ENCODE measurements around the genes KRT33B, KRT15, KRT9 and DNAJC7.

DNA sequence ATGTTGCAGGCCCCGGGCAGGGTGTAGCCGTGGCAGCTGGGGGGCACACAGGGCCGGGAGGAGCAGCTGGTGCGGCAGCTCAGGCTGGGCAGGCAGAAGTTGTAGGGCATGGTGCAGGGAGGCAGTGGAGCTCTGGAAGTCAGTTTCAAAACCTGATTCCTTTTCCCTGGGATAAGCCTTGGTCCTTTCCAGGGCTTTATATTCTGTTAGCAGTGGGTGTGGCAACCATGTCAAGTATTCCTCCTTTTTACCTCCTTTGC, at the start of gene KRT33B:
Gene KRT33B (minus strand): TSS at position 173 of the 260 bp plus-strand sequence.
- CAGE, long polyA plus RNA = no peak
- RRBS = no CpG with 5 or more reads among the region's 4 CpGs

DNA sequence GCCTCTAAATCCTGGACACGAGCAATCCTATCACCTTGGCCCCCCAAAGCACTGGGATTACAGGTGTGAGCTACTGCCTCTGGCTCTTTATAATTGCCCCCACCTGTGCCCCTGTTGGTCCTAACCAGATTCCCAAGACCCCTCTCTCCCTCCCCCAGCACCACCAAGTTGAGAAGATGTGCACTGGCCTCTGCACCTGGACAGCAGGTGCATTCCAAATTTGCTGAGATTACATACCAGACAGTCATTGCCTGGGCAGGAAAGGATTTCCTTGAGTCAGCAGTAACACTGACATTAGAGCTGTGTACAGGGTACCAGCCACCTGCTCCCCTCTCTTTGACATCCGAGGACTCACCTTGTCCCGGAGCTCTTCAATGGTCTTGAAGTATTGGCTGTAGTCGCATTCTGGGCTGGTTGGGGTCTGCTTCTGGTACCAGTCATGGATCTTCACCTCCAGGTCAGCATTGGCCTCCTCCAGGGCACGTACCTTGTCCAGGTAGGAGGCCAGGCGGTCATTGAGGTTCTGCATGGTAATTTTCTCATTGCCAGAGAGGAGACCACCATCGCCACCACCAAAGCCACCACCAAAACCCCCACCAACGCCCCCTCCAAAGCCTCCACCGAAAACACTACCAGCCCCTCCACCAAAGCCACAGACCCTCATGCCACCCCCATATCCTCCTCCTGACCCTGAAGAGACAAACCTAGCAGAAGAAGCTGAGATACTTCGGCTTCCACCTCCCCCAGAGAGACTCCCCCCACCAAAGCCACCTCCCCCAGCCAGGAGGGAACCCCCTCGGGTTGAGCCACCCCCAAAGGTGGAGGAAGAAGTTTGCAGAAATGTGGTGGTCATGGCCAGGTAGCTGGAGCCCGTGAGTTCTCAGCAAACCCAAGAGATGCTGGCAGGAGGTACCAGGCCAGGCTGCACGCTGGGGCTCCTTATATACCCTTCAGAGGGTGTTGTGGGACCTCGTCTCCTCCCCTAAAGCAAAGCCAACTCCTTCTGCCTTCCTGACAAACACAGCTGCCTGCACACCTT, at the start of gene KRT15:
Gene KRT15 (minus strand): TSS at position 916 of the 1,039 bp plus-strand sequence.
- CAGE, long polyA plus RNA = no peak
- RRBS = no CpG with 5 or more reads among the region's 14 CpGs

- CAGE, long polyA plus RNA = no peak
- RRBS = no CpG with 5 or more reads among the region's 6 CpGs
Measured at GRCh38 chr17:41522782-41523395, 4.2 kb upstream of the KRT15 start.

- CAGE, long polyA plus RNA = no peak
- RRBS = no CpG with 5 or more reads among the region's 11 CpGs
Measured at GRCh38 chr17:41571903-41572160, at the start of gene KRT9. TSS of gene KRT9 (minus strand) at chr17:41572059.

GRCh38 chr17:41615369-41615883, 2.9 kb upstream of the KRT16 start:
- CAGE, long polyA plus RNA = no peak
- RRBS = no CpG with 5 or more reads among the region's 8 CpGs

GRCh38 chr17:41647785-41648484, 23.6 kb upstream of the KRT17 start:
- CAGE, long polyA plus RNA = no peak
- RRBS = 57% methylated on average over 2 of the region's 28 CpGs

GRCh38 chr17:41648485-41649088, 24.2 kb upstream of the KRT17 start:
- CAGE, long polyA plus RNA = no peak
- RRBS = no CpG with 5 or more reads among the region's 33 CpGs

- CAGE, long polyA plus RNA = no peak
- RRBS = no CpG with 5 or more reads among the region's 6 CpGs
Measured at GRCh38 chr17:41663617-41663980, 25.1 kb upstream of the EIF1 start.

GRCh38 chr17:41691640-41691943, 2.9 kb downstream of the EIF1 start:
- CAGE, long polyA plus RNA = no peak
- RRBS = no CpG with 5 or more reads among the region's 6 CpGs

DNA sequence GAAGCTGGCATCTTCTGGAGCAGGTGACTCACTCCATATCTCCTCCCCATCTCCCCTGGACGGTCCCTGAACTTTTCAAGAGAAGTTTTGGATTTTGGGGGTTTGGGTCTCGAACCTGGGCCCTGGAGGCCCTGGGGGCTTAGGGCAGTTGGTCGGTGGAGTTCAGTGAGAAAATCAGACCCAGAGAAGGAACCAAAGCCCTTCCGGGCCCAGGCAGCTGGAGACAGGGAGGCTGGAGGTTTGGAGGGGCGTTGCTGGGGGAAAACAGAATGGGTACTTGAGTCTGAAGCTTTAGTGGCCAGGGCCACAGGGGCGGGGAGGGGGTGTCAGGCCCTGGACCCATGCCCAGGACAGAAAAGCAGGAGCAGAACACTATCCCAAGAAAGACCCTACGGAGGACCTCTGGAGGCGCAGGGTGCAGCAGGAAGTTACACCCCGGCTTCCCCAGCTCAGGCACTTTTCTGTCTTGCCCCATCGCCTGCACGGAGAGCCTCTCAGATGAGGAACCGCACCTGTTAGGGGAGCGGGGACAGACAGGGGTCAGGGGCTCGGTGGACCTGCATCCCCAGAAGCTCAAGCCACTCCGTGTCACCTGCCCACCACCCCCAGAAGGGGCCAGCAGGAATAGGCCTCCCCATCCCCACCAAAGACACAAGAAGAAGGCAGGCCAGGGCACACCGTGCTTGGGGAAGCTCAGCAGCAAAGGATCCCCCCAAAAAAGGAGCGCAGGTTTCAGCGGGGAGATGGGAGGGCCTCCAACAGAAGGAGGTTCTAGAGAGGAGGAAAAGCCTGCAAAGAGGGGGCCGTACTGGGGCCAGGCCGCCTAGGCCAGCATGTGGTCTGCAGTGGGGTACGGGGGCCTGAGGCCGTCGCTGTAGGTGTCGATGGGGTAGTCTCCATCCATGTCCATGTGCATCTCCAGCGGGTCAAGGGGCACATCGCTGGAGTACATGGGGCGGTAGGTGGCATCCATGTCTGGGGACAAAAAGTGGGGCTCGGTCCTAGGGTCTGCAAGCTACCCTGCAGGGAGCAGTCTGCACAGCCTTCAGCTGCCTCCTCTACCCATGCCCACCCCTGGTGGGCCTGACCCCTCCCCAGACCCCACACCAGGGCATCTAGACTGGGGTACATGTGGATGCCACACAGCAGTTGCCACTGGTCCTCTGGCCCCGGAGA, 20.9 kb upstream of the HAP1 start:
- CAGE, long polyA plus RNA = no peak
- RRBS = 89% methylated on average over 1 of the region's 29 CpGs

DNA sequence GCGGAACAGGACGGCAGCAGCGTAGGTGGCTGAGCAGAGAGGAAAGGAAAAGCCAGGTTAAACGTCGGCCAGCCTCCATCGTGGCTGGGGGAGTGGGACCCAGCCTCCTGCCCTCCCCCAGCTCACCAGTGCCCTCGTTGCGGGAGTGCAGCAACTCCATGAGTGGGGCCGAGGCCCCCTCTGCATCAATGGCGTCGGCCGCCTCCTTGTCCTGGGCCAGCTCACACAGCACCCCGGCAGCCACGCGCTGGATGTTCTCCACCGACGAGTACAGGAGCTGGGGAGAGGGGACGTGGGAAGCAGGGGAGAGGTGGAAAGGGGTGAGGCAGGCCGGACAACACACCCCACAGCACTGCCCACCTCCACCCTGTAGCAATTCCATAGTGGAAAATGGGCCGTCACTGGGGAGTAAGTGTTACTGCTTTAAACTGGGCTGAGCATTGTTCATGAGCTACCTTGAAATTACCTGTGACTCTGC, 23.1 kb upstream of the HAP1 start:
- CAGE, long polyA plus RNA = no peak
- RRBS = no CpG with 5 or more reads among the region's 20 CpGs

DNA sequence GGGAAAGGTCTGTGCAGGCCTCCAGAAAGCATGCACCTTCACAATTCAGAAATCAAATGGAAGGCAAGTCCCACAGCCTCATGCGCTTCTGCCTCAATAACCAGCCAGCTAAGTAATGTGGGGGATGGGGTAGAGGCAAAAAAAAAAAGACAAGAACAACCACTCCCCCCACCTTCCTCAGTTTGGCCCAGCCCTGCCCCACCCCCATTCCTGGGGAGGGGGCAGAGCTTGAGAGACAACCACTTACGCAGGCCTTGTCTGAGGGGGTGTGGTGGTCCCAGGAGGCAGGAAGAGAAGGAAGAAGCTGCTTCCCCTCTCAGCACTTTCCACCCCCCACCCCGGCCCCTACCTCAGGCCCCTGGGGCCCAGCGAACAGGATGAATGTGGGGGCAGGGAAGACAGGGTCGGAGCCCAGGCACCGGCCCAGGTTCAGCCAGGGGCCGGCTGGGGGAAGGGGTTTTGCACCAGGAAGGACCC, 1.4 kb downstream of the JUP start:
- CAGE, long polyA plus RNA = no peak
- RRBS = 19% methylated on average over 4 of the region's 7 CpGs

DNA sequence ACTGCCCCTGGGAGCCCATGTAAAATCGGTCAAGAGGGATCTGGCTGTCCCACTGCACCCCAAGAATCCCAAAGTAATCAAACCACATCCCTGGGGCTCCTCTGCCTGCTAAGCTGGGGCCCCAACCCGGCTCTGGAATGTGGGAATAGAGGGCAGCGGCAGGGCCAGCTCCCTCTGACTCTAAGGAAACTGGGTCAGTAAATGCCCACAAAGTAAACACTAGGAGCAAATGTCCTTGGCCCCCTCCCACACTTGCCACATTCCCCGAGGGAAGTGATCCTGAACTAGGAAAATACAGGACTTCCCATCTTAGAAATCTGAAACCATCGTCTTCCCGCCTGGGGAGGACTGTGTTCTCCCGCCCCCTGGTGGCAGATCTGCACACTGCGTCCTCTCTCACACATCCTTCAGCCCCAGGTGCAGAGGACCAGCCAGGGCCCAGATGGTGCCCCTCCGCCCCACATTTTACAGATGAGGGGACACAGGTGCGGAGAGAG, 10.3 kb downstream of the P3H4 start:
- CAGE, long polyA plus RNA = no peak
- RRBS = no CpG with 5 or more reads among the region's 10 CpGs

- CAGE, long polyA plus RNA = no peak
- RRBS = no CpG with 5 or more reads among the region's 12 CpGs
Measured at GRCh38 chr17:41806690-41807575, 4.8 kb downstream of the P3H4 start.

DNA sequence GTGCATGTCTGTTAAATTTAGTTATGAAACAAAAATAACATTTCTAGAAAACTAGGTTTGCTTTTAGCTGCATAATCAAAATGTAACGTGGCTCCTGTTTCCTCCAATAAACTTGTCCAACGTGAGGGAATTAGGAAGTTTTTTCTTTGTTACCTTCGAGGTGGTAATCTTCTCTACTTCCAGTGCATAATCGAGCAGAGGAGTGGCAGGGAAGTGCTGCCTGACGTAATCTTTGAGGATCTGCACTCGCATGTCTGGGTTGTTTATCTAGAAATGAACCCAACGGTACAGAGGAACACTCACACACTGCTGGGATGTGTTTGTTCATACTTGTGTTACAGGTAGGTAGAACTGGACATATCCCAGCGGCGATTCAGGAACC, 4.1 kb upstream of the KLHL11 start:
- CAGE, long polyA plus RNA = no peak
- RRBS = no CpG with 5 or more reads among the region's 9 CpGs

DNA sequence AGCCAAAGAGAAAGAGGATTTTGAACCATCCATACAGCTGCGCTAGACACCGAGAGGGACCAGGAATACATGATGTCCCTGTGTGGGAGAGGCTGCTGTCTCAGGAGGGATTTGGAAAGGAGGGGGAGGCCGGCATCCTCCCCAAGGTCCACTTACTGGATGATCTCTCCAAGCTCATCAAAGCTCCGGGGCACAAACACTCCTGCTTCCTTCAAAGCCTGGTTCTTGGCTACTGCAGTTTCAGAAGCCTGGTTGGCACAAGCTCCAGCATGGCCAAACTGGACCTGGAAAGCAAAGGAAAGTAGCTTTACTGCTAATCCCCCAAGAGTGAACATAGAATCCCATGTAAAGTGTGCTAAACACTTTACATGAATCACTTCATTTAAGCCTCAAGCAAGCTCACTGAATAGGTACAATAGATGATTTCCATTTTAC, 13.4 kb upstream of the KLHL11 start:
- CAGE, long polyA plus RNA = no peak
- RRBS = no CpG with 5 or more reads among the region's 4 CpGs

DNA sequence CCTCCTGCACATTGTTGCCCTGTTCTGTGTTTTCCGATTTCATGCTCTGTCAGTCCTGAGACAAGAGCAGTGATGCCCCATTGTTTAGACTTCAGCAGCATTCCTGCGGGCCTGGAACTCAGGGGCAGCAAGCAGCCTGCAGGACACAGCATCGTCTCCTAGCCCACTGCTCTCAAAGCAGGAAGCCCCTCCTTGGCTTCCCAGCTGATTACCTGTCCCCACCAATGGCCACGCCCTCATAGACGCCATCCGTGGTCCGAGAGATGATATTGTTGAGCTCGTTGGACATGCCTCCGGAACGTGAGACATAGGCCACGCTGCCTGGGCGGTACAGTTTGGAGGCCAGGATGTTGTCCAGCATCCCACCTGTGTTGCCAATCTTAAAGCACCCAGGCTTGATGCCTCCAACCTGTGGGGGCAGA, 20.7 kb upstream of the KLHL11 start:
- CAGE, long polyA plus RNA = no peak
- RRBS = no CpG with 5 or more reads among the region's 12 CpGs

GRCh38 chr17:41959525-41959970, 7.0 kb upstream of the CNP start:
- CAGE, long polyA plus RNA = no peak
- RRBS = 8% methylated on average over 2 of the region's 12 CpGs

- CAGE, long polyA plus RNA = no peak
- RRBS = no CpG with 5 or more reads among the region's 18 CpGs
Measured at GRCh38 chr17:41965603-41966410, 788 bp upstream of the CNP start.

DNA sequence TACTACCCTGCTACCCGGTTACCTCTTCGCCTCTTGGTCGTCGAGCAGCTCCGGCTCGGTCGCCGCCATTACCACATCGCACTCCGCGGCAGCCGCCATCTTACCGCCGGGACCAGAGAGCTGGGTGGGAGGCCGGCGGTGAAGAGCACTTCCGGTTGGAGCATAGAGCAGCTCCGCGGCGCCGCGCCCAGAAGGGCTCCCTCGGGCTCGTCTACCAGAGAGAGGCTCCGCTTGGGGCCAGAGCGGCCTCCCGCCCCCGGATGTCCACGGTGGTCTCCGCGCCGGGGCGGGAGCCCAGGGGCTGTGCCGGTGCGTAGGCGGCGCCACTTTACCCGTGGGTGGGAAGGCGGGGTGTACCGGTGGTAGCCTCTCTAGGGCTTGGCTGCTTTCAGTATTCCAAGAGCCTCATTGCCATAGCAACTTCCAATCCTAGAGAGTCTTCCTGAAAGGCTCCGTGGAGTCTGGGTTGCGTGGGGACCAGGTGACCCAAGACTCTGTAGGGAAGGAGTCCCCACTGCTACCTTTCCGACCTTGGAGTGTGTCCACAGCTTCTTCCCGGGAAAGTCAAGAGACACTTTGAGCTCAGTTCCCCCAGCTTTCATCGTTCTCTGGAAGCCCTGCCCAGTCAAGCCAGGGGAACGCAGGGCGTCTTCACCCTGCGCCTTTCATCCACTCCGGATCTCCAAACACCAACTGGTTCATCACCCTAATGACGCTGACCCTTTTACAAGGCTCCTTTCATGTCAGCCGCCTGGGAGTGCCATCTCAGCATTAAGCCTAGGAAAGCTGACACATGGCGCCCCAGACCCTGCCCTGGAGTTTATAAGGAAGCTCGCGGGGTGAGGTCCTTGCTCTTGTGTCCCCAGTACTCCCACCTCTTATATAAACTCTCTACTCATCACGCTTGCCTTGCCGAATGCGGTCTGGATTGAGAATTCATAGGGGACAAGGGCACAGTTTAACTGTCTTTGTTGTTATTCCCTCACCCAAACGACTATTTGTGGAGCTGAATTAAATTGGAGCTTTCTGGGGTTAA, at the start of gene DNAJC7:
Gene DNAJC7 (minus strand): TSS at position 122 of the 1,036 bp plus-strand sequence.
- CAGE, long polyA plus RNA = no peak
- RRBS = 2% methylated on average over 31 of the region's 58 CpGs

Measured in osteoblast (primary cell).